ENCODE results near the gene TMEM154.

DNA sequence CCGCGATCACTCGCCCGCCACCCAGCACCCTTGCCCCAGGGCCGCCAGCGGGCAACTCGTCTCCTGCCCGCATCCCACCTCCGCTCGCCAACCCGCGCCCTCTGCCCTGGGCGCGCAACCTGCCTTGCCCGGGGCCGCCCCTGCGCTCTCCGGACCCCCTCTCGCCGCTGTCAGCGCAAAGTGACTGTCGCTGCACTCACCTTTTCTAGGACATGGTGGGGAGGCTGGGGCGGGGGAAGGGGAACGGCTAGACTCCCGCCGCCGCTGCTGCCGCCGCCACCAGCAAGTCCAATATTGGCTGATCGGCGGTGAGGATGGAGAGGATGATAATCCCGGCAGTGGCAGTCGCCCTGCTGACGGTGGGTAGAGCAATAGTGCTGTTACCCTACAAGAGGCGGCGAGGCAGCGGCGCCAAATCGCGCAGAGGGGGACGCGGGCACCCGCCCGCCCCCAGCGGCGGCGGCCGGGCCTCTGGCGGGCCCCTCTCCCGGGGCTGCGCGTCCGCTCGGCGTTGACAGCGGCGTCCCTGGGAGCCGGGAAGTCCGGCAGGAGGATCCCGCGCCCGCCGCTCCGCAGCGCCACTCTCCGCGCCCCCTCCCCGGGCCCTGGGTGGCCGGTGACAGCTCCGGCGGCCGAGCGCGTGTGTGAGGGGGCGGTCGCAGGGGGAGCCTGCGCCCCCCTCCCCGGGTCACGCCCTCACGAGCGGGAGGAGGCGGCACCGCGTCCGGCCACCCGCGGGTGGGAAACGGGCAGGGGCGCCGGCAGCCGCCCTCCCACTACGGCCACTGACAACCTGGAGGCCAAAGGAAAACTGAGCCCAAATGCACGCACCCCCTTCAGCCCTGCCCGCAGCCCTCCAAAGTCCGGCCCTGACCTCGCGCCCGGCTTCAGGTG, 2.4 kb upstream of the NR3C2 start:
- RRBS: 1% methylated on average over 40 of the region's 98 CpGs
CAGE:
- cytosol, long polyA plus RNA: no peak
- long polyA plus RNA: no peak
- nucleus, long polyA plus RNA: no peak

GRCh38 chr4:148842596-148843219, 400.5 kb upstream of the NR3C2 start:
- RRBS: no CpG with 5 or more reads among the region's 5 CpGs
CAGE:
- cytosol, long polyA plus RNA: no peak
- long polyA plus RNA: no peak
- nucleus, long polyA plus RNA: no peak

DNA sequence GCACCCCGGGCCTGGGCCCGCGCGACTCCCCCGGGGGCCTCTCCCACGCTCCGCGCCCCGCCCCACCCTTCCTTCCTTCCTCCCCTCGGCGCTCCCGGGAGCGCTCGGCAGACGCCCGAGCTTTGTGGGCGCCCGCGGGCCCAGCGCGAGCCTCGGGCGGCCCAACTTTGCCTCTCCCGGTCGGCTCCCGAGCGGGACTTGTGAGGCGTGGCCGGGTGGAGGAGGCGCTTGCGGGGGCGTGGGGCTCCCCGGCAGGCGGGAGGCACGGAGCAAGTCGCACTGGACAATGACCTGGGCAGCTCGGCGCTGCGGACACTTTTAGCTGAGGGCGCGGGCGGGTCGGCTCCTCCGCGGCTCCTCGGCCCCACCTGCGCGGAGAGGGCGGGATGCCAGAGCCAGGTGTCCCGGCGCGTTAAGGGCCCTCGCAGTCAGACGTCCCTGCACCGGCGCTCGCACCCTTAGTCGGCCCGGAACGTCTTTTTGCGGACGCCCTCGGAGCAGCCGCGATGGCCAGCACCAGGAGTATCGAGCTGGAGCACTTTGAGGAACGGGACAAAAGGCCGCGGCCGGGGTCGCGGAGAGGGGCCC, 371 bp downstream of the DCLK2 start:
- RRBS: under 1% methylated on average over 42 of the region's 72 CpGs
CAGE:
- cytosol, long polyA plus RNA: no peak
- long polyA plus RNA: no peak
- nucleus, long polyA plus RNA: start-site peak on the plus strand centred at position 263 of the sequence, 361 bp wide, 65 and 279 reads in 2 replicates

DNA sequence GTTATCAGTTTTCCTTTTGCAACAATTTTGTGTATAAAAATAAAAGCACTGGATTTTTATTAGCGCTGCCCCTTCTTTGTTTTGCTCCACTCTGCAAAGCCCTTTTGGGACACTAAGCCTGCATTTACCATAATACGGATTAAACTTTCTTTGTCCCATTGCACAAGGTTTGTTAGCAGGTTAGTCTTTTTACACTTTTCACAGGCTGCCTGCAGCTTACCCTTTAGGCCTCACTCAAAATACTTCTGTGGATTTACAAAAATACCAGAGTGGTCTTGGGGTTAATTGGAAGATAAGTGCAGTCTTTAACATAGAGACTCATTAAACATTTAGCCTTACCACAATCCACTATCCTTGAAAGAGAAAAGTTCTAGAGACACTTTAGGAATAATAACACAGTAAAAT, 35.6 kb upstream of the MAB21L2 start:
- RRBS: no CpG with 5 or more reads among the region's 2 CpGs
CAGE:
- cytosol, long polyA plus RNA: no peak
- long polyA plus RNA: no peak
- nucleus, long polyA plus RNA: no peak

DNA sequence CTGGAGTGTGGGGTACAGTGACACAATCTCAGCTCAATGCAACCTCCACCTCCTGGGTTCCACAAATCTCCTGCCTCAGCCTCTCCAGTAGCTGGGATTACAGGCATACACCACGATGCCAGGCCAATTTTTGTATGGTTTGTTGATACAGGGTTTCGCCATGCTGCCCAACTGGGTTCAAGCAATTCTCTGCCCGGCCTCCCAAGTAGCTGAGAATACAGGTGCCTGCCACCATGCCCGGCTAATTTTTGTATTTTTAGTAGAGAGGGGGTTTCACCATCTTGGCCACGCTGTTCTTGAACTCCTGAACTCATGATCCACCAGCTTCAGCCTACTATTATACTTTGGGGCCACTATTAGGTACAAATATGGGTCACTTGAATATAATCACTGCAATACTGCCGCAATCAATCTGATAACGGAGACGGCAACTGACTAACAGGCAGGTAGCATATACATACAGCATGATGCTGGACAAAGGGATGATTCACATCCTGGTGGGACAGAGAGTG, 11.1 kb downstream of the LRBA start:
- RRBS: no CpG with 5 or more reads among the region's 8 CpGs
CAGE:
- cytosol, long polyA plus RNA: no peak
- long polyA plus RNA: no peak
- nucleus, long polyA plus RNA: no peak

- RRBS: no CpG with 5 or more reads among the region's 2 CpGs
CAGE:
- cytosol, long polyA plus RNA: no peak
- long polyA plus RNA: no peak
- nucleus, long polyA plus RNA: no peak
These were observed 5.2 kb downstream of the RPS3A start for GRCh38 chr4:151104619-151105118.

- RRBS: no CpG with 5 or more reads among the region's 14 CpGs
CAGE:
- cytosol, long polyA plus RNA: no peak
- long polyA plus RNA: no peak
- nucleus, long polyA plus RNA: no peak
These were observed 14.6 kb downstream of the RPS3A start for GRCh38 chr4:151113442-151114958.

DNA sequence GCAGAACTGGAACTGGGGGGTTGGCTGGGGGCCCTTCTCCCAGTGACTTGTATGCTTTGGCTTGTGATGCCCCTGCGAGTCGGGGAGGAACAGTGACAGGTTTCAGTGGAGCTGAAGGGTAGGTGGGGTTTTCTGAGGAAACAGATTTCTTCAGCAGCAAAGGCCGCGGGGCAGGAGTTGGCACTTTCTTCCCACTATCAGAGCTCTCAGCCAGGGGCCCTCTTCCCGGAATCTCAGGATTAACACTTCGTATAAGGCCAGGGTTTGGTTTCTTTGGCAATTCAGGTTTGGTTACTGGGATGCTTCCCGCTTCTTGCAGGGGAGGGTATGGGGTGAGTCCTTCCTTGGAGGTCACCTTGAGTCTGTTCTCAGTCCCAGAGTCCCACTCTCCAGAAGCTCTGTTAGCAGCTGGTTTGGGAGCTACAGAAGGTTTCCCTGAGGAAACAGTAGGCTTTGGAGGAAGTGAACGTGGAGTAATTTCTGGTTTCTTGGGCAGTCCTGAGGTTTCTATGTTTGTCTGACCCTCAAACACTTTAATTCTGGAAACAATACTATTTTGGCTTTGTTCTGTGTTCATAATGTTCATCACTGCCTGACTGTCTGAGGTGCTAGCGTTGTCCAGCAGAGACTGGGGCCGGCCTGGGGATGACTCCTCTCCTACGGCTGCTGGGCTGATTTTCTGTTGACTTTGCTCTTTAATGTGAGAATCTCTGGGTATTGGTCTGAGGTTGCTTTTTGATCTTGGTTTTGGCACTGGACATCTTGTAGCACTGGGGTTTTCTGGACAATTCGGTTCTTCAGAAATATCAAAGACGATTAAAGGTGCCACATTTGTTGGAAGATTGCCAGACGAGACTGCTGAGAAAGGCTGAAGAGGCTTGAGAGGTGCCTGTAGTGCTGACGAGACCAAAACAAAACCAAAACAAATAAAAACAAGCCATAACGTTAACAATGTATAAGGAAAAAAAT, 75.6 kb downstream of the RPS3A start:
- RRBS: no CpG with 5 or more reads among the region's 16 CpGs
CAGE:
- cytosol, long polyA plus RNA: no peak
- long polyA plus RNA: no peak
- nucleus, long polyA plus RNA: no peak

- RRBS: 1% methylated on average over 25 of the region's 64 CpGs
CAGE:
- cytosol, long polyA plus RNA: no peak
- long polyA plus RNA: no peak
- nucleus, long polyA plus RNA: no peak
These were observed 590 bp downstream of the SH3D19 start for GRCh38 chr4:151324631-151325399.

DNA sequence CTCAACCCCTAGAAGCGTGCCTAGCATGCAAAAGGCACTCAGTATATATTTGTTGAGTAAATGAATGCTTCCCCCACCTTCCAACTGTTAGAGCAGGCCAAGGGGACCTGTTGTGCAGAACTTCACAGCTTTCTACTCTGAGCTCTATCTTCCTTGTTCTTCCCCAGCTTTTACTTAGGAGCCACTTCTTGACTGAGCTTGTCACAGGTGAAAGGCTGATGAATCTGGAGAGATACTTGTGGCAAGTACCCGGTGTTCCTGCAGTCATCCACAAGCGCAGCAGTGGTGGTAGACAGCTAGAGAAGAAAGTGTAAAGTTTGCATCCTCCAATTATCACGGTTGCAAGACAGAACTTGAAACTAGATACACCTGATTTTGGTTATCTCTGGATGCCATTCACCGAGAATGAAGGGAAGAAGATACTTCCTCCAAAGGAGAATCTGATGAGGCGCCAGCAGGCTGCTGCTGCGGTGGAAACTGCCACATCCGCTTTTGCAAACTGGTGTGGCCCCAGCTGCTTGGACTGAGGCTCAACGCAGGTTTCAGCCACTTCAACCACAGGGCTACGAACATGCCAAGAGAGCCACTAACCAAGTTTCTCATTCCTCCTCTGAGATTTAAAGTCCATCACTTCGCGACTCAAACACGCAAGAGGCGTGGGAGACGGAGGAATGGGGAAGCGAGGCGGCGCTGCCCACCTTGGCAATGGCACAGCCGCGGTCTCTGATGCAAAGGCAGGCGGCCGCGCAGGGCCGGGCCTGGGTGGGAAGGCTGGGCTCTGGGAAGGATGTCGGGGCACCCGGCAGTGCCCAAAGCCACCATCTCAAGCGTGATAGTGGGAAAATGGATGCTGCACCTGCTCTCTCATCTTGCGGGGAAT, 1.3 kb upstream of the FHIP1A start:
- RRBS: 4% methylated on average over 3 of the region's 28 CpGs
CAGE:
- cytosol, long polyA plus RNA: no peak
- long polyA plus RNA: no peak
- nucleus, long polyA plus RNA: no peak

DNA sequence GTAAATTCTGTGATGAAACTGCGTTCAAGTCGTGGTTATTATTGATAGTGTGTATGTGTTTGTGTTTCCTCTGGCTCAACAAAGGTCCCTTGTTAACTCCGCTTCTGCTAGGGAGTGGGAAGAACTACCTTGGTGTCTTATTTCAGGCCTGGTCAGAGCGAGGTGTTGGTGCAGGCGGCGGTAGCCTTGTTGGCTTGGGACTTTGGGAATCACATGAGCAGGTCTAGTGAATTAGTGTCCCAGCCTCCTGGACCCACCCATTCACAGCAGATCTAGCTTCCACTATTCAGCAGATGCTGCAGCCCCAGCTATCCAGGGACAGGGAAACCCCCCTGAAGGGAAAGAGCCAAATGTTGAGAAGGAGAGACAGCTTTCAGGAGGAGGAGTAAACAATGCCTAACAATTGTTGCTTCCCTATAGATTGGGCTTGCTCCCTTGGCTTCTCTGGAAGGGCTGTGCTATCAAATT, 1.0 kb downstream of the FHIP1A start:
- RRBS: no CpG with 5 or more reads among the region's 6 CpGs
CAGE:
- cytosol, long polyA plus RNA: no peak
- long polyA plus RNA: no peak
- nucleus, long polyA plus RNA: no peak

DNA sequence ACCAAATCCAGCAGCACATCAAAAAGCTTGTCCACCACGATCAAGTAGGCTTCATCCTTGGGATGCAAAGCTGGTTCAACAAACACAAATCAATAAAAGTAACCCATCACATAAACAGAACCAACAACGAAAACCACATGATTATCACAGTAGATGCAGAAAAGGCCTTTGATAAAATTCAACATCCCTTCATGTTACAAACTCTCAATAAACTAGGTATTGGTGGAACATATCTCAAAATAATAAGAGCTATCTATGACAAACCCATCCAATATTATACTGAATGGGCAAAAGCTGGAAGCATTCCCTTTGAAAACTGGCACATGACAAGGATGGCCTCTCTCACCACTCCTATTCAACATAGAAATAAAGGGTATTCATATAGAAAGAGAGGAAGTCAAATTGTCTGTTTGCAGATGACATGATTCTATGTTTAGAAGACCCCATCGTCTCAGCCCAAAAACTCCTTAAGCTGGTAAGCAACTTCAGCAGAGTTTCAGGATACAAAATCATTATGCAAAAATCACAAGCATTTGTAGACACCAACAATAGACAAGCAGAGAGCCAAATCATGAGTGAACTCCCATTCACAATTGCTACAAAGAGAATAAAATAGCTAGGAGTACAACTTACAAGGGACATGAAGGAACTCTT, 56.8 kb downstream of the FHIP1A start:
- RRBS: no CpG with 5 or more reads among the region's 3 CpGs
CAGE:
- cytosol, long polyA plus RNA: no peak
- long polyA plus RNA: no peak
- nucleus, long polyA plus RNA: no peak

GRCh38 chr4:151655465-151655868, 105.3 kb downstream of the GATB start:
- RRBS: no CpG with 5 or more reads among the region's 7 CpGs
CAGE:
- cytosol, long polyA plus RNA: no peak
- long polyA plus RNA: no peak
- nucleus, long polyA plus RNA: no peak

GRCh38 chr4:151673769-151674267, 87.0 kb downstream of the GATB start:
- RRBS: no CpG with 5 or more reads among the region's 12 CpGs
CAGE:
- cytosol, long polyA plus RNA: no peak
- long polyA plus RNA: no peak
- nucleus, long polyA plus RNA: no peak

DNA sequence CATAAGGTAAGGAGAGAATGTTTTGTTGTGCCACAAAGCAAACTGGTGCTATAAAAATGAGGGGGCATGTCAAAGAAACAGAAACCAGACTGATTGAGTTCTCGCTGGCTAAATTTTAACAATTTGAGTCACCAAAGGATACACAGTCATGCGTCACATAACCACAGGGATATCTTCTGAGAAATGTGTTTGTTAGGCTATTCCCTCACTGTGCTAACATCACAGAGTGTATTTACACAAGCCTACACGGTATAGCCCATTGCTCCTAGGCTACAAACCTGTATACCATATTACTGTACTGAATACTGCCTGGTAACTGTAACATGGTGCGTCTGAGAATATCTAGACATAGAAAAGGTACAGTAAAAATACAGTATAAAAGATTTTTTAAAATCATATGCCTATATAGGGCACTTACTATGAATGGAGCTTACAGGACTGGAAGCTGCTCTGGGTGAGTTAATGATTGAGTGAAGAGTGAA, 50.1 kb downstream of the FBXW7 start:
- RRBS: no CpG with 5 or more reads among the region's 4 CpGs
CAGE:
- cytosol, long polyA plus RNA: no peak
- long polyA plus RNA: no peak
- nucleus, long polyA plus RNA: no peak

GRCh38 chr4:152643300-152643695, 36.5 kb downstream of the TMEM154 start:
- RRBS: no CpG with 5 or more reads among the region's 2 CpGs
CAGE:
- cytosol, long polyA plus RNA: no peak
- long polyA plus RNA: no peak
- nucleus, long polyA plus RNA: no peak

DNA sequence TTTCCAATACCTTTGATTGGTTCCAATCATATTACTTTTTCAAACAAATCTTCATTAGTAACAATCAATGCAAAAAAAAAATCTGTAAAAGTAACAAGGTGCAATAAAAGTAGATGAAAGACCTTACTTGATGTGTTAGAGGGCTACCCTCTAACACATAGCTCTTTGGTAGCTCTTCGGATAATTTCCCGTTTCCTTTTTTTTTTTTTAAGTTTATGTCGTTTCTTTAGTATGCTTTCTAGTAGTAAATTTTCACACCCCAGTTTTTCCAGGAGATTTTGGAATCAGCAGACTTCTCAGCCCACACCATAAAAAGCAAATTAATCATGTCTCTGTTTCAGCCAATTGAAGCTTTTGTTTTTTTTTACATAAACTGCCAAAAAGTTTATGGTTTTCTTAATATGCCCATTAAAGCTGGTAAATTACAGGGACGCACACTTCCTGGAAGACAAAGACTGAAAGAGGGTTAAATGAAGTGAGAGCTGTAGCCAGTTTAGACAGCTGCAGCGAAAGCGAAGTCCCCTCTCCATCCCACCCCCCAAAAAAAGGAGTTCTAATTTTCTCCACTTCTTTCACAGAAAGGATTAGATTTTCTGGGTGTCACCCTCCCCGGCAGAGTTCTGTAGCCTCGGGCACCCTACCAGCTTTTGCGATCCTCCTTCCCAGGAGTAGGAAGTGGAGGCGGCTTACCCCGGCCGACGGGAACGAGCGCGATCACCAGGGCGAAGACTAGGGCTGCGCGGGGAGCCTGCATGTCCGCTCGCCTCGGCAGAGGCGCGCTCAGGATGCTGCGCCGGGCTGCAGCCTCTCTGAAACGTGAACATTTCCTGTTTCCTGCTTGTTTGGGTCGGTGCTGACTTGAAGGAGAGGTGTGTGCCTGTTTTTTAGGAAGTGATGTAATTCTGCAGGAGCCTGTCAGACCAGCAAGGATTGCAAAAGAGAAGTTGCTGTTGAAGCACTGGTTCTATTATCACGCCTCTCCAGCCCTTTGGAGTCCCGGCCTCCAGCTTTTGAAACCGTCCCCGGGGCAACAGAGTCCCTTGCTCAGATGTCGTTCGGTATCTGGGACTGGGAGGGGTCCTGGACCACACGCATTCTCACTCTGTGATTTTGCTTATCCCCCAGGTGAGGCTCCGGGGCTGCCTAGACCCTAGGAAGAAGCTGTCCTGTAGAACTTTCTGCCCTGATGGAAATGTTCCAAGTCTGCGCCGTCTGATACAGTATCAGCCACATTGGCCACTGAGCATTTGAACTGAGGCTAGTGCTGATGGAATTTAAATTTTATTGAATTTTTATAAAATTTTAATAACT, at the start of gene TMEM154:
Gene TMEM154 (minus strand): TSS at position 818 of the 1,311 bp plus-strand sequence.
- RRBS: 9% methylated on average over 20 of the region's 38 CpGs
CAGE:
- cytosol, long polyA plus RNA: no peak
- long polyA plus RNA: no peak
- nucleus, long polyA plus RNA: no peak

- RRBS: no CpG with 5 or more reads among the region's 6 CpGs
CAGE:
- cytosol, long polyA plus RNA: no peak
- long polyA plus RNA: no peak
- nucleus, long polyA plus RNA: no peak
These were observed 1.0 kb upstream of the TMEM154 start for GRCh38 chr4:152680784-152681306.

GRCh38 chr4:152991910-152992540, 55.9 kb downstream of the FHDC1 start:
- RRBS: no CpG with 5 or more reads among the region's 10 CpGs
CAGE:
- cytosol, long polyA plus RNA: no peak
- long polyA plus RNA: no peak
- nucleus, long polyA plus RNA: no peak

DNA sequence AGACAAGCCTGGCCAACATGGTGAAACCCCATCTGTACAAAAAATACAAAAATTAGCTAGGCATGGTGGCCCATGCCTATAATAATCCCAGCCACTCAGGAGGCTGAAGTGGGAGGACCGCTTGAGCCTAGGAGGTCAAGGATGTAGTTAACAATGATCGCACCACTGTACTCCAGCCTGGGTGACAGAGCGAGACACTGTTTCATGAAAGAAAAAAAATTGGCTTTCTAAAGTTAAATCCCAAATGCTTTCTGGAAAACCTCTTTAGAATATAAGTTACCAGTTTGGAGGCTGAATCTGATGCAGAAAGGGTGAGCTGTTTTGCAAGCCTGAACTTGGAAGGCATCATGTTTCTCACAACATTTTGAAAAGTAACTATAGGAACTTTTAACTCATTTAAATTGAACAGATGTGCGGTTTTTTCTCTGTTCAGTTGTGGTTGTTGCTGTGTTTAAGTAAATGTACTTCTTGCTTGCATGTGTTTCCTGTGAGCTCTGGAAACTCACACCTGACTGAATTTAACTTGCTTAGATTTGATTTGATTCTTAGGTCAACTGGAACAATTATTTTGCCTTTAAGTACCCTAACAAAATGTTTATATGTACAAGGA, 39.8 kb upstream of the TMEM131L start:
- RRBS: no CpG with 5 or more reads among the region's 4 CpGs
CAGE:
- cytosol, long polyA plus RNA: no peak
- long polyA plus RNA: no peak
- nucleus, long polyA plus RNA: no peak

Measured in IMR-90 (cell line).